Measurements from ENCODE around the genes ATP8A1, TXK and TEC.

DNA sequence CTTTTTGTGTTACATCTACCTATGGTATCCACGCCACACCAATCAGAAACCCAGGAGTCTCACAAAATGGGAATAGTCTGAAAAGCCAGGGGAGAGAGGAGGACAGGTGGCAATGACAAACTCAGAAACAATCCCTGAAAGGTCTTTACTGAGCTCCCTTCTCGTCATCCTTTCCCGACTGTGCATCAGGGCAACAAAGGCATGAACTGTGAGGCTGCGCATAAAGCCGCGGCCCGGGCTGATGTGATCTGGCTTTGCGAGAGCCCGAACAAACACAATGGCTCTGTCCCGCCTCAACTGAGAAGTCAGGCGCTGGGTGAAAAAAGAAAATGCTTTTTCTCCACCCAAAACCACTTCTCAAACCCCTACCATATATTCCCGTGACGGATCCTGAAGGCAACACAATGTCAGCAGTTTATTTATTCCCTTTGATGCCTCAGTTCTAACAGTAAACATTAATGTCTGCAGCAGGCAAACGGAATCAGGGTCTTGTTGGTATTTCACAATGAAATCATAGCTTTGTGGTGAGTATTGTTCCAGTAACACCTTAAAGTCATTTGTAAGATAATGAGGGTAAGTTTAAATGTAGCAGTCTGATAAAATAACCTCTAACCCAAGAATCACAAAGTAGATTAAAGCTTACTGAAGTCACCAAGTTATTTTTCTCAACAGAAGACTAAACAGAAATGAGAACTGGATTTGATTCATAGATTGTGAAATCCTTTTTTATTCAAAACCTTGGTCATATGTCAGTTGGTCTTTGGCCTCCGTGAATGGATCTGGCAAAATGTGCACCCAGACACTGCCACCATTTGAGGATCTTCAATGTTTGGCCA is 67.5 kb downstream of the APBB2 start:
- PRO-cap, 7 experiments, result no peak in any of the 7 experiments

GRCh38 chr4:41154763-41155379 is 59.5 kb downstream of the APBB2 start:
- PRO-cap, 7 experiments, result no peak in any of the 7 experiments

- PRO-cap, 7 experiments, result no peak in any of the 7 experiments
Measured at GRCh38 chr4:41426473-41426990, 111.4 kb upstream of the LIMCH1 start.

DNA sequence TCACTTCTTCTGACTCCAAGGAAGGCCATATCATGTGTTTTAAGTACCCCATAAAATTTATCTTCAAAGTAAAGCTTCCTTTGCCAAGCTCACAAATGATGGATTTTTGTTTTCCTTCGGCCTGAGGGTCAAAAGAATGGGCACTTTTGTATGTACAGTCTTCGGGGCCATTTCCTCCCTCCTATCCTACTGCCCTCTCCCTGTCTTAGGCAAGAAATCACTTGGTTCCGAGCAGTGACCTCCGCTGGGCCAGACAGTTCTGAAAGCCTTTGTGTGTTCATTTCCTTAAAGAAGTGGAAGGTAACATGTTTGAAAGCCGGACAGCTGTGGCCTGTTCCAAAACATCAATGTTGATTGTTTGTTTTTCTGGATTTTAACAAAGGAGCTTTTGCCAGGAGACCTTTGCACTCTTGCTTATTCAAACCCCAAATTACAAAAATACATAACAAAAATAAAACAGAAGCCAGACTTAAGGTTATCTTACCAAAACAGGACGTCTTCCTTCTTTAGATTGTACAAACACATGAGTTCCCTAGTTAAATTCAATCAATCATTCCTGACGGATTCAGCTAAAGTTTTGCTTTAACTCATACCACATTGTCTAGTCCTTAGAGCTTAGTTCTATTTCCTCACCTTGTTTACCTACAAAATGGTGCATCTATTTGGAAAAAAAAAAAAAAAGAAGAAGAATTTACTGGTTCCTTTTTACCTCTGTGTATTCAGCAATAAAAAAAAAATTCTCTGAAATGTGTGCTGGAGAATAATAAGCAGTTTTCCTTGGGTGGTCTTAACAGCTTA is 110.5 kb upstream of the LIMCH1 start:
- PRO-cap, 7 experiments, result no peak in any of the 7 experiments

DNA sequence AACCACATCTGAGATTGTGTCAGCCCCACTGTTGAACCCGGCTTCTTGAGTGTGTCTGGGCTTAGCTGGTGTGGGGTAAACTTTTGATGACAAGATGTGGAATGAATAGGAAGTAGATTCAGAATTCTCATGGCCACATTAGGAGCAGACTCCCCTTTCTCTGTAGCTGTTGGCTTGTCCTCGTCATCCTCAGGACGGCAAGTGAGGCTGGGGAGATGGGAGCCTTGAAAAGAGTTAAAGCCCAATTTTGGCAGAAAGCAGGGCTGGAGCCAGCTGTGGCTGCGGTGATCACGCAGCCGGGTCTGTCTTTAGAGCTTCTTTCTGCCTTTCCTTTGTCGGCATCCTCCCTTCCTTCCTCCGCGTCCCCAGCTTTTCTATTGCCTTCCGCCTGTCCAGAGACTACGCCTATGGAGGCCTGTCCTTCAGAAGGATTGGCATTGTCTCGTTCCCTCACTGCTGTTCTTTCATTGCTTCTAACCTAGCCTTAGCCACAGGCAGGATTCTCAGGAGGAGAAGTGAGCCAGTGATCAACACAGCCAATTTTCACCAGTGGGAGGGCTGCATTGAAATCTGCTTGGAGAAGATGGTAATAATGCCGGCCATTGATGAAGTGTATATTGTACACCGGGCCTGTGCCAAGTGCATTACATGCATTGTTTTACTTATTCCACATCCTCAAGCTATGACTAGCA is 22.9 kb upstream of the LIMCH1 start:
- PRO-cap, 7 experiments, result no peak in any of the 7 experiments

DNA sequence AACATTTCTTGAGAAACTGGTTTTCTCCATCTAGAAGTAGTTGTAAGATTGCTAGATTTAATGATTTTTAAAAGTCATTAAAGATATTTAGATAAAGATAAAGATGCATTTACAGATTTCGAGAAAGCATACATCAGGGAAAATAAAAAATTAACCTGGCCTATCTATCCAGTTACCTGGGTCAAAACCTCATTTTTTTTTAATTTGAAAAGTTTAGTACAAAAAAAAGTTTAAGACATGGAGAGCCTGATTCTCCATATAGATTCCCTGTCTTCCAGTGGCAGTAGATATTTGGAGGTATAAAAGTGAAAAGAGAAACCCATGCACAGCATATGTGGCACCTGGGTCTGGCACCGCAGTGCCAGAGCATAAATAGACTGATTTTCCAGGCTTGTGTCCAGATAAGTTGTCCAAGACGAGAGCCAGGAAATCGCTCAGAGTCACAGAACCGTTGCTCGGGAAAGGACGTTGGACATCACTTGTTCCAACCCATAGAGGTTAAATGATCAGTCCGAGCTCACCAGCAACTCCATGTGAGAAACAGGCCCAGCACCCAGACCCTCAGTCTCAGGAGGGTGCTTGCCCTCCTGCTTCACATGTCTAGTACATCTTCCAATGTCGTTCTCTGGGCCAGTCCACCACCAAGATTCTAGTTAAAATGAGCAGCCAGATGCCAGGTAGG is 92.1 kb downstream of the PHOX2B start:
- PRO-cap, 7 experiments, result no peak in any of the 7 experiments

GRCh38 chr4:41684627-41685008 is 63.9 kb downstream of the PHOX2B start:
- PRO-cap, 7 experiments, result no peak in any of the 7 experiments

DNA sequence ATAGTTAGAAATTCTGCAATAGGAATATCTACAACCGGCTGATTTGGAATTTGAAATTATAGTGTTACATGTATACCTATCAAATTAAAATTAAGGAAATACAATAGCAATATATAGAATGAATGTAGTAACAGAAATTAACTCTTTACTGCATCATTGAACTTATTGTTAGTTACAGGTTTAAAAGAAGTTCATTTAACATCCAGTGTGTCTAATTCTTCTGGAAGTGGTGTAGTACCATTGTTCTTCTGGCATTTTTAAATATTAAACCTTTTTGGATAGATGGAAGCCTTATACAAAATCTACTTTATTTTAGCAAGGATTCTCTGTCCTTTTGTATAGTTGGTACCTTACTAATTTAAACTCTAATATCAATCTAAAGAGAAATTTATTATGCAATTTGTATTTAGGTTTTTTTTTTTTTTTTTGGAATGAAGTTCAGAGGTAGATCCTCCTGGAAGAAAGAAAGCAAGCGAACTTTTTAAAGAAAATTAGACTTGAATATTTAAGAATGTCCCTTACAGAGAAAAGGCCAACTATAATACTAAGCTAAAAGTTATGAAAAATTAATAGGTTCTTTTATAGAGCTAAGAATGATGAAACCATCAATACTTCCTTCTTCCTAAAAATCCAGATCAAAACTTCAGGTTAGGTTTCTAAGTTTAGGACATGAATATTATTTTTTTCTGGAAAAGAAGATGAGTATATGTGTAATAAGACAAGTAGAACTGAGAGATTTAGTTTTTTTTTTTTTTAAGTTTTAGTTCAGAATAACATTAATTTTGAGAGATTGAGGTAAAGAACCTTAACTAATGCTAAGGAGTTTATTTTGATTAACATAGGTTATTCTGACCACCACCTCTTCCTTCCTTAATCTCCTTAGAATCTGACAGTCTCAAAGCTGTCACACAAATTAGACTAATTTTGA is 21.9 kb downstream of the TMEM33 start:
- PRO-cap, 7 experiments, result no peak in any of the 7 experiments

GRCh38 chr4:42605032-42606149 is 51.5 kb downstream of the ATP8A1 start:
- PRO-cap, 7 experiments, result peak in 1 of 7 experiments; most common minus-strand start chr4:42605688 (in 1)

DNA sequence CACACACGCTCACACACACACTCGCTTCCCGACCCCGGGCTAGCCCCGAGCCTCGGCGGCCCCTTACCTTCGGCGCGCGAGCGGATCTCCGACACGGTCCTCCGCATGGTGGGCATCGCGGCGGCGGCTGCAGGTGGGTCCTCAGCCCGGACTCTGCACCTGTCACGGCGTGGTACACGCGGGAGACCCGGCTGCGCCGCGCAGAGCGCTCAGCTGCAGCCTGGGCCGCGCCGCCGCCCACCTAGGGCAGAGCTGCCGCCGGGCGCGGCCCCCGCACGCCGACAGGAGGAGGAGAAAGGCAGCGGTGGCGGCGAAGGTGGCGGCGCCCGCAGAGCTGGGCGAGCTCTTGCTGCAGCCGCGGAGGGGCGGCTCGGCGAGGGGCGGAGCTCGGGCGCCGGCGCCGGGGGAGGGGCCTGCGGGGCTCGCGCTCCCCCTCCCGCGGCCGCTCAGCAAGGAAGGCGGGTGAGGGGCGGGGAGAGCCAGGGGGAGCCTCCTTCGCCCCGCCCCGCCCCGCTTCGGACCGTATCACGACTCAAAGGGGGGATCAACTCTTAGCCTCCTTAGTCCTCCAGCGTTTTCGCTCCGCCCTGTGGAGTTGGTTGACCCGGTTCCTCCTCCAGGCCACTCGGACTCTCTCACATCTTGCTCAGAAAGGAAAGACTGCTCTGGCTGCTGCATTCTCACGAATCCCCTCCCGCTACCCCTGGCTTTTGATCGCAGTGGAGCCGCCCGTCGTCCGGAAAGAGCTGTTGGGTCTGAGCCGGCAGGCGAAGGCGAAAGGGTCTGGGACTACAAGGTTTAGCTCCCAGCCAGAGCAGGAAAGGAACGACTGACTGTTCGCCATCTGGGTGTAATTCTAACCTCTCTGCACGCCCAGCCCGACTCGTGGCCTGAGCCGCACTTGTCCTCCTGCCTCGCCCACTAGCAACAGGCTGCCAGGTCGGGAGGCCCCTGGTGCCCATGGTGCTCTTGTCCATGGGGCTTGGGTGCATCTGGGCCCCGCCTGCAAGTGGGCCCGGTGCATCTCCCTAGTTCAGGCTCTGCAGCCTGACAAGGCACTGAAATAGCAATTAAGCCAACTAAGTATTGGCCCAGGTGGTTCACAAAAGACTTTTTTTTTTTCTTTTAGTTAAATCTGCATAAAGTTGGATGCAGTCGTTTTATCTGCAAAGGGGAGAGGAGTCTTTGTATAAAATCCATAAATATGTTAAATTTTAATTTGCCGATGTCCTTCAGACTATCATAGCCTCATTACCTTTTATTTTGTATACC is at the start of gene ATP8A1:
TSS of gene ATP8A1 (minus strand) at position 348 of the 1,272 bp plus-strand sequence.
- PRO-cap, 7 experiments, result peak in 7 of 7 experiments; most common plus-strand start position 770 of the sequence (in 6); most common minus-strand start position 336 of the sequence (in 7)

DNA sequence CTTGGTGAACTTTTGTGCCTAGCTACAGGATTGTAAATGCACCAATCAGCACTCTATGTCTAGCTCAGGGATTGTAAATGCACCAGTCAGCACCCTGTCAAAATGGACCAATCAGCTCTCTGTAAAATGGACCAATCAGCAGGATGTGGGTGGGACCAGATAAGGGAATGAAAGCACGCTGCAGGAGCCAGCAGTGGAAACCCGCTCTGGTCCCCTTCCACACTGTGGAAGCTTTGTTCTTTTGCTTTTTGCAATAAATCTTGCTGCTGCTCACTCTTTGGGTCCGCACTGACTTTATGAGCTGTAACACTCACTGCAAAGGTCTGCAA is 601.9 kb downstream of the KCTD8 start:
- PRO-cap, 7 experiments, result no peak in any of the 7 experiments

- PRO-cap, 7 experiments, result no peak in any of the 7 experiments
Measured at GRCh38 chr4:47500181-47500771, 15.2 kb downstream of the ATP10D start.

GRCh38 chr4:47577709-47578335 is 92.7 kb downstream of the ATP10D start:
- PRO-cap, 7 experiments, result no peak in any of the 7 experiments

GRCh38 chr4:47705333-47705934 is 132.4 kb downstream of the CORIN start:
- PRO-cap, 7 experiments, result no peak in any of the 7 experiments

GRCh38 chr4:47830910-47831702 is 6.8 kb downstream of the CORIN start:
- PRO-cap, 7 experiments, result no peak in any of the 7 experiments

DNA sequence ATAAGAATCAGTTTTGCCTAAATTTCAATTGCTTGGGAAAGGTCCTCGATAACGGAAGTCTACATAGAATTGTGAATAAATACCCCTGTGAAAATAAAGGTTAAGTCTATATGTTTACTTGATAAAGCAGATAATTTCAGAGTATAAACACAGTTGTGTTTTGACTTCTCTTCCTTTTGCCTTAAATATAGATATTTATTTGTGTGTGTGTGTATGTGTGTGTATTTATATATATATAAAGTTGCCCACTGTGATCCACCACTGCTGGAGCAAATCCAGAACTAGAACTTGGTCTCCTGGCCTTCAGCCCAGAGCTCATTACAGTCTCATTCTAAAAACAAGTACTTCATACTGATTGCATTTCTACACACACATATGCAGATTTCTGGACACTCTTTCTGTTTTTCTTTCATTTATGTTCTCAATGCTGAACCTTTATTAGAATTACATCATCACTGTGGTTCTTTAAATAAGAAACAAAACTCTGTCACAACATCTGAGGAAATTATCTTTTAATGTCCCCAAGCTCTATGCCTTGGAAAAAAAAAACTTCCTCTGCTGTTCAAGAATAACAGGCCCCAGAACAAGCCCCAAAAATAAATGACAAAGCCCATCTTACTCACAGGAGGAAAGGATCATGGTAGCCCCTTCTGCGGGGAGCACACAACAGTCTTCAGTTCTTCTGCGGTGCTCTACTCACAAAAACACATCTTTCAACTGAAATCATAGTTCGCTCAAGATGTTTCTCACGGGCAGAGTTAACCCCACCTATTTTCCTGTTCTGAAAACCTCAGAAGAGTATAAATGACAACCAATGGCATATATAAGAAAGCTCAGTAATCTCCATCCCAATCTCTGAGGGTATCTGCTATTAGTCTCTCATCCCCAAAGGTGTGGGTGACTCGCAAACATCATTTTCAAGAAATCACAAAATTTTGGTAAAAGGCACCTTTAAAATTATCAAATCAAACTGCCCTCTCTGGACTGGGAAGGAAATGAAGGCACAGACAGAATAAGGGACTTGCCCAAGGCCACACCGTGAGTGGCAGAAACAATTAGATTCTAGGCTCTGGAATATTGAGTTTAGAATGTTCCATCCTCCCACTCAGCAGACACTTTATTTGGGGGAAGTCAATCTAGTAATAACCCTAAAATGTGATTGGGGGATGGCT is at the start of gene TXK:
TSS of gene TXK (minus strand) at position 719 of the 1,172 bp plus-strand sequence.
- PRO-cap, 7 experiments, result peak in 7 of 7 experiments; most common plus-strand start position 666 of the sequence (in 1); most common minus-strand start position 719 of the sequence (in 5)

DNA sequence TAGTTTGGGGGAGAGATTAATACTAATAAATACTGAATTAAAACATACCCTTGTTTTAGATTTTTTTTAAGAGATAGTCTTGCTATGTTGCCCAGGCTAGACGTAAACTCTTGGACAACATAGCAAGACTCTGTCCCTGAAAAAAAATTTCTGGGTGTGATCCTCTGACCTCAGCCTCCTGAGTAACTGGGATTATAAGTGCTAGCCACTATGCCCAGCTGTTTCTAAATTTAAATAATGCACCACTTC is 56.0 kb downstream of the TEC start:
- PRO-cap, 7 experiments, result no peak in any of the 7 experiments

DNA sequence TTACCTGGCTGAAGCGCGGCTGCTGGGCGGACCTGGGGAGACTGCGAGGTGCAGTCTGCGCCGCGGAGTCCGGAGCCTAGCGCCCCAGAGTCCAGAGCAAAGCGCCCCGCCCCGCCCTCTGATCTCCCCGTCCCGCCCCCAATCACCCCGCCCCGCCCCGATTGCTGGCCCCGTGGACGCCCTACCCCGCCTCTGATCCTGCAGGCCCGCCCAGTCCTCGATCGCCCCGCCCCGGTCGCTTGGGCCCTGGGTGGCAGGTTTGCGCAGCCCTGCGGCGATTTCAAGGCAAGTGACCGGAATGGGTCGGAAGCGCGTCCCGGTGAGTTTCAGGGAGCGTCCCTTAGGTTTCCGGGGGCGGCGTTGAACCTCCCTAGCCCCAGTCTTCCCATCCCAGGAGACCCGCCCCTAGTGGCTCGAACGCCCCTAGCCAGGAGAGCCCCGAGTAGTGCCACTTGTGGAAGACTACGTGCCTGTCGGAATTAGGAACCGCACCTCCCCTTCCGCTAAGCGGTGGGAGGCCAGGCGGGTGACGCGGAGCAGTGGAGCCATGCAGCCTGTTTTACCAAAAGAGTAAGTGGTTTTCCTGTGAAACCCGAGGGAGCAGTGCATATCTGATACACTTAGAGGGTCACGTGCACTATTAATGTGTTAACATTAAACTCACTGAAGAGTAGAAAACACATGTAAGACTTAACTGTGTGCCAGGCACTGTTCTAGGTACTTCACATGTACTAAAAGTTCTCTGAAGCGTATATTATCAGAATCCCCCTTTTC is at the start of gene TEC:
TSS of gene TEC (minus strand) at position 91 of the 774 bp plus-strand sequence.
- PRO-cap, 7 experiments, result peak in 7 of 7 experiments; most common plus-strand start position 229 of the sequence (in 4); most common minus-strand start position 91 of the sequence (in 7)

- PRO-cap, 7 experiments, result peak in 1 of 7 experiments; most common plus-strand start chr4:48296493 (in 1)
Measured at GRCh38 chr4:48296425-48296763, 26.8 kb upstream of the TEC start.

GRCh38 chr4:48490434-48490633 is 282 bp downstream of the ZAR1 start:
- PRO-cap, 7 experiments, result no peak in any of the 7 experiments

Measured in T-cell (primary cell).